ENCODE measurements around the gene HOXA10.

DNA sequence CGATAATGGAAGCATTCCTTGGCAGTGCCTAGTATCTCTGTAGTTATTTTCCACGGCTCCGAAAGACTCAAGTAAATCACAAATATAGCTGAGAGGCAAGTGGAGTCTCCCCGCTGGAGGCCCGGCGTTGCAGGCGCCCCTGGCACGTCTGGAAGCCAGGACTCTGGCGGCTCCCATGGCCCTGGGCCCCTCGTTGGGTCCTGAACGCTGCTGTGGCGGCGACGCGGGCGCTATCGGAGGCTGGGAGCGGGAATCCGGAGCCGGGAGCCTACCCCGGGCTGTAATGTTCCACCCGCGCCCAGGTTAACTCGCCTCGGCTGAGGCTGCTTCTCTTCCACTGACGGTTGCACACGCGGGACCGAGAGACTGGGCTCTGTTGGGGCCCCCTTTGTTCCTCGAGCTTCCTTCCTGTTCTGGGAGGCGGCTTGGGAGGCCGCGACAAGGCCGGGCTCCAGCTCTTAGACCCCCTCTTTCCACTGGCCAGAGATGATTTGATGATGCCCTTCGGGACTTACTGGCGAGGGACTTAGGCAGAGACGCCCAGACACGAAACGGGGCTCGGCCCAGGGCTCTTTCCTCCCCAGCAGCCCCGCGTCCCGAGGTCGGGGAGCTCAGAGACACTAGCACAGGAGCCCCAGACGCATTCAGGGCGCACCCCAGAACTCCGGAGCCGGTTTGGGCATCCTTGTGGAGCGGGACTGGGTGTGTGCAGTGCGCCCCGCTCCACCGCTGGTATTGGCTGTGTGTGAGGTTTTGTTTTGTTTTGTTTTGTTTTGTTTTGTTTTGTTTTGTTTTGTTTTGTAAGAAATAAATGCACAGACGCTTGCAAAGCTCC, 1.4 kb upstream of the HOXA5 start:
- PRO-cap = bidirectional peak, plus-strand start at position 405 of the sequence, minus-strand start at position 339 of the sequence

- PRO-cap = bidirectional peak, plus-strand start at chr7:27148671, minus-strand start at chr7:27148476
These were observed 1.2 kb upstream of the HOXA6 start for GRCh38 chr7:27148611-27149238.

DNA sequence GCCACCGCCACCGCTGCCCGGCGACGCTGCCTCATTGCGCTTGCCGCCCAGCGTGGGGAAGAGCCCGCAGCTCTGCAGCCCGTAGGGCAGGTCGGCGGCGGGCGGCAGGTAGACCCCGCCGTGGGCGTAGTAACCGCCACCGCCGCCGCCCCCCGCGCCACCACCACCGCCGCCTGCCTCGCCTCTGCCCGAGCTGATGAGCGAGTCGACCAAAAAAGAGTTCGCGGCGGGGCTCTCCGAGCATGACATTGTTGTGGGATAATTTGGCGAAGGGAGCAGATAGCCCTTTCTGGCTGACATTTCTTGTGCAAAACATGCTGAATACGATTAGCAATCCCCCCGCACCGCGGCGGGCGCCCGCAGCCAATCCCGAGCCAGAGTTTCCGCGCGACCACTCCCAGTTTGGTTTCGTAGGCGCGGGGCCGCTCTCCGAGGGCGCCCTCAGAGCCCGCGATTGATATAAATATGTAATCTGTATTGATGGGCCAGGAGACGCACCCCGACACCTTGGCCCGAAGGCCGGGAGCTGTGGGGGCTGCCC, at the start of gene HOXA10:
TSS of gene HOXA10 (minus strand) at position 314 of the 541 bp plus-strand sequence.
- PRO-cap = no peak

- PRO-cap = no peak
These were observed 1.4 kb upstream of the HOXA10 start for GRCh38 chr7:27175094-27176382.

DNA sequence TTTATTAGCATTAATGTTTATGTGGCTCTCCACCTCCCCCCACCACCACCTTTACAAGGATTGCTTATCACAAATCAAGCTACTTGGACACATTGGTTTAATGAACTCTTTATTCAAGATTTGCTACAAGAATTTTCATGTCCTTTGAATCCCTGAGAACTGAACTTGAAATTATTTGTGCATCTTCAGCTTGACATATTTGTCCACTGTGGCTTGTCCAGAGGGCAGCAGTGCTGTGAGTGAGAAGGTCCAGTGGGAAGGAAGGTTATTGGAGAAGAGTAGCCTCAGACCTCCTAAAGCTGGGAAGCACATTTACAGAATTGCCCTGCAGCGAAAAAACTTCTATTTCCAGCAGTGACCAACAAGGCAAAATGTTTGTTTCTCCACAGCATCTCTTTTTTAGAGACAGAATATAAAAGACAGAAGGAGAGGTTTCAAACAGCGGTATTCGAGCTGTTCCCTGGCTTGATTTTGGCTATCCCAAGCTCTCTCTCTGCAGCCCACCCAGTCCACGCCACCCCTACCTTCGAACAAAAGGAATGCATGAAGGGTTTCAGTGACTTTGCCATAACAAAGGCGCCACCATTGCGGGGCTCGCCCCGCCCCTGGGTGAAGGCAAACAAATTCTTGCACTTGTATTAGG, 2.2 kb upstream of the HOXA11 start:
- PRO-cap = no peak

DNA sequence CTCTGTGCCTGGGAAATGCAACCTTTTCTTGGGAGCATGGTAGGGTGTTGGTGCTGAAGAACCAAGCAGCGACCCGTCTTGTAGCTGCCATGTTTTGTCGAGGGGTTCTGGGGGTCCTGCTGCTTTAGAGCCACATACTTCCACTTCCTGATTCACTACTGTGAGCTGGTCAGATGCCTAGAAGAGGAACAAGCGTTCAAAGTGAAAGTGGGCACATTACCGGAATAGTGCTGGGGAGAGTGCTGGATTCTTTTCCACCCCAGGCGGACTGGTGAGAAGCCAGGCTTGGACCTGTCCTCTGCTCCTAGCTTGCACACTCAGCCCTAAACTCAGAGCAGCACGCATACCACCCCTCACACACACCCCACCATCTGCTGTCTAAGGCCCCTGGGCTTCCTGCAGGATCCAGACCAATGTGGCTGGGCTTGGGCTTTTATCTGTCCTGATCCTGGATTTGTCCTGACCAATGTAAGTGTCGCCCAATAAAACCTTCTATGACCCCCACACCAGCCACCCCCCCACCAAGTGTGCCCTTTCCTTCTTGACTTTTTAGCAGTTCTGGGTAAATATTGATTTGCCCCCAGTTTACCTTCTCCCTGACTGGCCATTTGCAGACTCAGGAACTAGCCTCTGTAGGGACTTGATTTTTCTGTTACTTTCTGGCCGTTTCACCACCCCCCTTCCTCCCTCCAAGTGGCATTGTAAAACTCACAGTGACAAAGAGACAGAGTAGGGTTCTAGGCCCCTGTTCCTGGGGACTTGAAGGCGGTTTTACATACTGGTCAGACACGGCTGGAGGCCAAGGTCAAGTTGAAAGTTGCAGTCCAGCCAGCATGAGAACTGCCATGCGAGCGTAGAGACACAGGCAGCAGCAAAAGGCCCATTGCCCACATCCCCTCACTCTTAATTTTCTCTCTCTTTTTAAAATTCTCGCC, 1.7 kb upstream of the HOXA13 start:
- PRO-cap = no peak

DNA sequence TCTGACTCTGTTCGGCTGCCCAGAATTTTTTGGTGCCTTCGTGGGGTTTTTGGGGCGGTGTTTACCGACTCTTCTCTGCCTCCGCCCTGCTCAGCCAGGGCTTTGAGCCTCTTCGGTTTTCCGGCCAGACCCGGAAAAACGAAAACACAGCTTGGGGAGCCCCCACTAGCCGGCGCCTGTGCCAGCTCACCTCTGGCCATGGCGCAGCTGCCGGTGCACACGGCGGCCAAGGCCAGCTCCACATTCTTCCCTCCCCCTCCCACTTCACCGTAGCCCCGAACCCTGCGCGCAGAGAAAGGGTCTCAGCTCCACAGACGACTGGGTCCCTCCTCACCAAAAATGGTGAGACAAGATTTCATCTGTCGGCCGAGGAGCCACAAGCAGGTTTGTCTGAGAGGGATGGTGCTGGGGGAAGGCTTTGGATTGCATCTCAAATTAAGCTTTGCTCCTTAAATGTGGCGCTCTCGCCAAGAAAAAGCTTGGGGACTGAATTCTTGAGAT, 2.4 kb upstream of the HOXA13 start:
- PRO-cap = no peak

DNA sequence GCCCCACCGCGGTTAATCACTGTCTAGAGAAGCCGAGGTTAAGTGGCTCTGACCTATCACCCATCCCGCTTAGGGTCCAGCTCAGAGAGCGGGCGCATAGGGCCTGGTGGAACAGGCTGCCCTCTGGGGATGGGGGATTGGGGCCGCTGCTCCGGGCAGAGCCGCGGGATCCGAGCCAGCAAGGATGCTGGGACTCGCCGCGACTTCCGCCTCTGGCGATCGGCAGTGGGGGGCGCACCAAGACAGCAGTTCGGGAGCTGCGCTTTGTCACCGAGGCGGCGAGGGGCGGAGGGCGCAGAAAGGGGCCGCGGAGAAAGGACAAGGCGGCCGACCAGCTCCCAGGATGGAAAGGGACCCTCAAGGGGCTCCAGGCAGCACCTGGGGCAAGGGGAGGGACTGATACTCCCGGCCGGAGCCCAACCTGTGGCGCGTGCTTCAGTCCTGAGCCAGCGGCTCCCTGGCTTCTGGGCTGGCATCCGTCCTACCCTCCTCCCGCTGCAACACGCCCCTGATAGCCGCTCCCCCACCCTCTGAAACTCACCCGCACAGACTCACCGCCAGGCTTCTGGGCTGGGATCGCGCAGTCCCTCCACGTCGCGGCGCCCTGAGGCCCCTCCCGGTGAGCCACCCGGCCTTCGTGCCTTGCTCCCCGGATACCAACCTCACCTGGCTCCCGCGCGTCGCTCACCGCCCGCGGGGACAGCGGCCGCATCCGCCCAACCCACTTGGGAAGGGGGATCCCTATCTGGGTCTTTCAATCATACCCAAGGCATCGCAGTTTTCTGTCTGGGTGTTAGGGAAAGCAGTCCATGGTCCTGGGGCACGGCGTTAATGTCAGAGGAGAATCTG, 7.1 kb upstream of the EVX1 start:
- PRO-cap = no peak

DNA sequence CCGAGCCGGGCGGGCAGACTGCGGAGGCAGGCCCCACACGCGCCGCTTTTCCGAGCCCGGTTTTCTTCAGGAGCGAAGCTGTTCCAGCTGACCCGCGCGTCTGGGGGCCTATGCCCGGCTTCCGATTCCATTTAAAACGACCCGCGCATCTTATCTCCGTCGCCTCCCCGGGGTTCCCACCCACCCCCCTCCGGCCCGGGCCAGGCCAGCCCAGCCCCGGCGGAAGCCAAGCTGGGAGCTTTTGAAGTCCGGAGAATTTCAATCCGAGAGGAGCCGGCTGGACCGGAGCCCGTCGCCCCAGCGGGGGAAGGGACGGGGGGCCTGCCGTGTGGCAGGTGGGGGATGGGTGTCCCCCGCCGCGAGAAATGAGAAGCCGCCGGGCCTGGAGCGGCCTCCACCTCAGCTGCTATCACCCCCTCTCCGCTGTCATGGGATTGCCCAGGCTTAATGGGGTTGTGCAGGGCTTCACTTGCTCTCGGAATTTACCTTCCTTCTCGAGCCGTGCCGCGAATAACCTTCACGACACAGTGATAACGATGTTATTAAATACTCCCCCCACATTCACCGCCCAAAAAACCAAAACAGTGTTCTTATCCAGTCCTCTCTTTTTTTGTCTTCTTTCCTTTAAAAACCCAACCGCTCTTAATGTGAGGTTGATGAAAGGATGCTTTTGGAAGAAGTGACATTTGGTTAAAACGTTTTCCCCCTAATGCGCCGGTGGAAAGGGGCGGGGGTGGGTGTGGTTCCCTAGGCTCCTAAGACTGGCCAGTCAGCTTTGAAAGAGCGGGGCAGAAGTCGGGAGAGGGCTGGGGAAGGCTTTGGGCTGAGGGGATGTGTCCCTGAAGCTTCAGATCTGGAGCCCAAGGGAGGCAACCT, 2.9 kb upstream of the EVX1 start:
- PRO-cap = no peak

- PRO-cap = no peak
These were observed 391 bp downstream of the EVX1 start for GRCh38 chr7:27242914-27243472.

GRCh38 chr7:27243774-27244205, 1.2 kb downstream of the EVX1 start:
- PRO-cap = no peak

- PRO-cap = no peak
These were observed 180.8 kb downstream of the EVX1 start for GRCh38 chr7:27423320-27423796.

DNA sequence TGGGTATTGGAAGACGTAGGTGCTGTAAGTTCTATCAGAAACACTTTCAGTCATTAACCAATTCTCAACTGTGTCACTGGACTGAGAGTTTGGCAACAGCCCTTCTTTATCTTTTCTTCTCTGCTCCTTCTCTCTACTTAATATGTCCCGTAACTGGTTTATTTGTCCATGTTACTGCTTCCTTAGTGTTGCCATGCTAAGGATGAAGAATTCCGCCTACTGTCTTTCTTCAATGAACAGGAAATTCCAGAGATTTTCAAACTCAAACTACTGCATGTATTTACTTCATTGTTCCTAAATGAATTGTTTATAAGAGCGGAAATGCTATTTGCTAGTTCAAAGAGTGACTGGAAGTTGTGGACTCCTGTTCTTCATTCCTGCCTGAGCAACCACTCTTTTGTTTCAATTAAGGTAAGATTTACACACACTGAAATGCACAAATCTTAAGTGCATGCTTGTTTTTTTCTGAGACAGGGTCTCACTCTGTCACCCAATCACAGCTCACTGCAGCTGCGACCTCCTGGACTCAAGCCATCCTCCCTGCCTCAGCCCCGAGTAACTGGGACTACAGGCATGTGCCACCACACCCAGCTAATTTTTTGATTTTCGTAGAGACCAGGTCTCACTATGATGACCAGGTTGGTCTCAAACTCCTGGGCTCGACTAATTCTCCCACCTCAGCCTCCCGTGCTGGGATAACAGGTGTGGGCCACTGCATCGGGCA, 143.9 kb downstream of the TAX1BP1 start:
- PRO-cap = no peak

- PRO-cap = no peak
These were observed 35.6 kb downstream of the JAZF1 start for GRCh38 chr7:28144960-28145485.

- PRO-cap = no peak
These were observed 209.2 kb downstream of the CREB5 start for GRCh38 chr7:28621501-28621897.

DNA sequence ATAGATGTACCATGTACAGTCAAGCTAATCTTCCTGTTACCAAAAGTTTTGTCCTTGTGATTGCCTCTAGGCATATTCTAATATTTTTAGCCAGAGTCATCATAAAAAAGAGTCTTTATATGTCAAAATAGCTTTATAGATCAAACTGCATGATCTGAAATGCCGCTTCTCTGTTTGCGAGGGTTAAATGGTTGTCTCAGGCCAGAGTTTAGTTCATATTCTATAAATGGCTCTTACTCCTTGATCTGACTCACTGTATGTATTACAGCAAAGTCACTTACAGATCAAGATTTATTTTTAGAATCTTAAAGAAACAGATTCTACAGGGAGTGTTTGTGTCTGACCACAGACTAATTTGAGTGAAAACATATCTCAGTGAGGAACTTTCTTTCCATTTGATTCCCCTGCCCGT, 211.0 kb downstream of the CREB5 start:
- PRO-cap = no peak

GRCh38 chr7:28686438-28686812, 271.7 kb downstream of the TRIL start:
- PRO-cap = unidirectional peak, minus-strand start at chr7:28686589

- PRO-cap = no peak
These were observed 212.8 kb downstream of the TRIL start for GRCh38 chr7:28745328-28745797.

GRCh38 chr7:28754023-28754646, 204.0 kb downstream of the TRIL start:
- PRO-cap = no peak

GRCh38 chr7:28809032-28809633, 149.0 kb downstream of the TRIL start:
- PRO-cap = no peak

All from sternocleidomastoid (tissue), 1 donor.